Measurements from ENCODE around the gene MAP4K3.

- PRO-cap, result no peak
These were observed 5.5 kb downstream of the CYP1B1 start for GRCh38 chr2:38070300-38071034.

- PRO-cap, result no peak
These were observed 8.2 kb upstream of the CYP1B1 start for GRCh38 chr2:38083722-38085017.

GRCh38 chr2:38376008-38376534 lies 1.0 kb downstream of the ATL2 start:
- PRO-cap, result no peak

GRCh38 chr2:38453420-38453805 lies 76.3 kb upstream of the ATL2 start:
- PRO-cap, result no peak

DNA sequence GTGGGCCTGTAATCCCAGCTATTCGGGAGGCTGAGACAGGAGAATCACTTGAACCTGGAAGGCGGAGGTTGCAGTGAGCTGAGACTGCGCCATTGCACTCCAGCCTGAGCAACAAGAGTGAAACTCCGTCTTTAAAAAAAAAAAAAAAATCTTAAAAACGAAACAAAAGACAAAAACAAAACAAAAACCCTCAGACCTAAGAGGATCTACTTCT lies 16.8 kb downstream of the GALM start:
- PRO-cap, result no peak

DNA sequence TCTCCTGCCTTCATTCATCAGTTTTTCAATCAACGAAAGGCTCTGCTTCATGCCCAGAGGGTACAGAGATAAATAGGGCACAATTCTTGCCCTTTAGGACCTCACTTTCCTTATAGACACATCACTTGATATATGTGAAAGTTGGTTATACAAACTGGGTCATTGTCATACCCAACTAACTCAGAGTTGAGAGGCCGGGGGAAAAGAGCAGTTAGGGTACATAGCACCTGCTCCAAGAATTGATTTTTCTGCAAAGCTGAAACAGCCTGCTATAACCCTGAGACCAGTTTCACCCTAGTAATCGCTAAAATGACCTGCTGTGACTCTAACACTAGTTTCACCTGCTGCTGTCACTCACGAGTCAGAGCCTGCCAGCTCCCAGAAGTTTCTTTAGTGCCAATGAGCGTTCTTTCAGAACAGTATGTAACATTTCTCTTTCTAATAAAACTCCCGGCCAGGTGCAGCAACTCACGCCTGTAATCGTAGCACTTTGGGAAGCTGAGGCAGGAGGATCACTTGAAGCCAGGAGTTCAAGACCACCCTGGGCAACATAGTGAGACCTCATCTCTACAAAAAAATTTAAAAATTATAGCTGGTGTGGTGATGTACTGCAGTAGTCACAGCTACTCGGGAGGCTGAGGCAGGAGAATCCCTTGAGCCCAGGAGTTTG lies 28.0 kb downstream of the SRSF7 start:
- PRO-cap, result no peak

GRCh38 chr2:38960279-38960720 lies 70.6 kb downstream of the ARHGEF33 start:
- PRO-cap, result no peak

- PRO-cap, result no peak
These were observed 12.6 kb downstream of the SOS1 start for GRCh38 chr2:39108245-39108667.

- PRO-cap, result no peak
These were observed 684 bp upstream of the SOS1 start for GRCh38 chr2:39121558-39121911.

- PRO-cap, result no peak
These were observed 101.5 kb downstream of the MAP4K3 start for GRCh38 chr2:39335472-39336024.

- PRO-cap, result no peak
These were observed 28.1 kb downstream of the MAP4K3 start for GRCh38 chr2:39408835-39409487.

DNA sequence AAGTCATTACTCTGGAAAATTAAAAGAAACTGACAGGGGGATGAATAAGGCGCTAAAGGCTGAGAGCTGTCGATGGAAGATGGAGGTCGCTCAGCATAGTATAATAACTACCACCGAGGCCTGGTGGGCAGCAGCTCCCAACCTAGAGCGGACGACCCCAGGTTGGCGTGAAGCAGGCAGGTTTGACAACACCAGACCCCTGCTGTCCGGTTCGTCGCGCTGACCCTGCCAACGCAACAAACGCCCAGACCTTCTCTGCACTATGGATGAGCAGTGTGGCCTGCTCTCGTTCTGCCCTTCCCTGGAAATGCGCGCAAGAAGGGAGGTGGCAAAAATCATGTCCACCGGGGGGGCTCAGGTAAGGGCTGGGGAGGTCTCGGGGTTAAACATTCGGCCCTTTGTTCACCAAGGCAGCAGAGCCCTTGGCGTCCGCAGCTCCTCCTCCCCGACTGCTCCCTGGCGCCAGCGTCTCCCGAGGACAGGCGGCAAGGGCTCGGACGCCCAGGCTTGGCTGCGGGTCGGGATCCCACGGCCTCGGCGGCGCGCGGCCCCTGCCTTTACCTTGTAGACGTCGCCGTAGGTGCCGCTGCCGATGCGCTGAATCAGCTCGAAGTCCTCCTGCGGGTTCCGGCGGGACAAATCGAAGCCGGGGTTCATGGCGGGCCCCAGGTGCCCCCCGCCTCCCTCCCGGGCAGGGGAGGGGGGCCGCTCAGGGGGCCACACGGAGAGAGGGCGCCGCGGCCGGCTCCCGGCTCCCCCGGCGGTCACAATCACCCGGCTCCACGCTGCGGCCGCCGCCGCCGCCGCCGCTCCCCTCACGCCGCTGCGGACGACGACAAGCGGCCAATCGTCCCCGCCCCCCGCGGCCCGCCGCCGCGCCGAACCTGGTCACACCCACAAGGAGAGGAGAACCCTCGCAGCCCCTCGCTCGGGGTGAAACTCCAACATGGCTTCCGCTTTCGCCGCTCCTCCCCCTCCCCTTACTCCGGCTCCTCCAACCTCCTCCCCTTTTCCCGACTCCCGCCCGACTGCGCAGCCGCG lies at the start of gene MAP4K3:
Gene MAP4K3 (minus strand): TSS at position 955 of the 1,041 bp plus-strand sequence.
- PRO-cap, result bidirectional peak, plus-strand start at position 496 of the sequence, minus-strand start at position 451 of the sequence; bidirectional peak, plus-strand start outside the sequence, minus-strand start at position 982 of the sequence

DNA sequence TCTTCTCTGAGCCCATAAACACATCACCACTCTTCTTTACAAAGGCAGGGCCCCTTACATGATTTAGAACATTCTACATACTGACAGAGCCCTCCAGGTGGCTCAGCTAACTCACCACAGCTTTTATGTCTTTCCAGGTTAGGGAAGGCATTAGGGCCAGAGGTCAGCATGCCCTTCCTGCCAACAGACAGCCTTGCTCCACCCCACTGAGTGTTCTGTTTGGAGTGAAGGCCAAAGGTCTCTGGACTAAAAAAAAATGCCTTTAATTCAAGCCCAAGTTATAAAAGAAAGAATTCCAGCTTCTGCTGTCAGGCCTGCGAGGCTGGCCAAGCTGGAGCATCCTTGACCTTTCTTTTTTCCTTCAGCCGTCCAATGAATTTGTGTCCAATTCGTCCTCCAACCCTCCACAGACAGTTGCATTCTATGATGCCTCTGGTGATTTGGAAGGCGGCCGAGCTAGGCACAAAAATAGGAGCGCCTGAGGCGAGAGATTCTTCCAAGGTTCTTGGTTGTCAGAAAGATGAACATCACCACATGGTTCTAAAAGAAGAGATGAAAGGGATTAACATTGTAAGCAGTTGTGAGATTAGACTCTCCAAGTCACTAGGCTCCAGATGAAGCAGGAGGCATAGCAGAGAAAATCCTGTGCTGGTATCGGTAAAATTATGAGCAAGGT lies 75.2 kb upstream of the MAP4K3 start:
- PRO-cap, result no peak

GRCh38 chr2:39737600-39738208 lies 41.4 kb downstream of the THUMPD2 start:
- PRO-cap, result no peak

DNA sequence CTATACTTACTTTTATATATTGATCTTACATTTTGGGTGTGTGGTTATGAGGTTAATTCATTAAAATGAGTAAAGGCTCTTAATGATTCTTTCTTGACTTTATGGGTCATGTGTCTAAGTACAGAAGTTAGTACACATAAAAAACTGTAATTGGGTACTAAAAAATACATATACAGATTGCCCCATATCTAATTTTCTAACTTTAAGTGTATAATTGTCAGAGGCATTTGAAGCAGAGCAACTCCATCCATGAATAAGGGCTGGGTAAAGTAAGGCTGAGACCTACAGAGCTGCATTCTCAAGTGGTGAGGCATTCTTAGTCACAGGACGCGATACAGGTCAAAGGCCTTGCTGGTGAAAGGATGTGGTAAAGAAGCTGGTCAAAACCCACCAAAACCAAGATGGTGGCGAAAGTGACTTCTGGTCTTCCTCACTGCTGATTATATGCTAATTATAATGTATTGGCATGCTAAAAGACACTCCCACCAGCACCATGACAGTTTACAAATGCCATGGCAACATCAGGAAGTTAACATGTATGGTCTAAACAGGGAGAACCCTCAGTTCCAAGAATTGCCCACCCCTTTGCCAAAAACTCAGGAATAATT lies 50.0 kb downstream of the SLC8A1 start:
- PRO-cap, result no peak

- PRO-cap, result no peak
These were observed 49.3 kb downstream of the SLC8A1 start for GRCh38 chr2:40402363-40403202.

DNA sequence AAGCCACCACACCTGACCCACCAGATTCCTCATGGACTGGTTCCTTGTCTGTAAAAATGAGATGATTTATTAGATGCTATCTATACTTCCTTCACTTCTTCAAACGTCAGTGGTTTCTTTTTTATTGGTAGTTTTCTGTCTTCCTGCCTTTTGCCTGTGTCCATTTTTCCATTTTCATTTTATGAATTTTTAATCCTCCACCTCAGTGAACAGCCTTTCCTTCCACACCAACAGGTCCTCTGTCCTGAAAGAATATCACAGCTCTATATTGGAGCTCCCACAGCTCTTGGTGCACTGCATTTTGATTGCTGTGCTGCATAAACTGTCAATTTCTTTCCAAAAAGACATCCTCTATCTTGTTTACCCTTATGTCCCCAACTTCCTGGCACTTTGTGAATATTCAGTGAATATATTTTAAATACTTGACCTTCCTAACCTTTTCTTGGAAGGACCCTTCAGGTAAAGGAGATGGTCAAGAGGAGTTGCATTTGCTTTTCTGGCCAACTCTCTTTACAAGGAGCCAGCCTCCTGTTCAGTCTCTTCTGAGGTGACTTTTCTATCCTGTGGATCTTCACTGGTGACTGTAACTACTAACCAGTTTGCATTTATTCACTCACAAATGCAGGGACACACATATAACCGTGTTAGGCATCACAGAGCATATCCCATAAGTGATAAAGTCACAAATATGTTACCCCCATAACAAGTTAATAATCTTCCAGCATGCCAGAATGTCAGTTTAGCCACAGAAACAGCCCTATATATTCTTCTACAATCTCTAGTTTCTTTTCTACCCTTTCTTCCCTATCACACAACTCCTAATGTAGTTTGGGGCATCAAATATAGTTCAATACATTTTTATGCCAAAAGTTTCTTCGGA lies 44.3 kb downstream of the SLC8A1 start:
- PRO-cap, result no peak

- PRO-cap, result no peak
These were observed 753.6 kb upstream of the PKDCC start for GRCh38 chr2:41294269-41294662.

DNA sequence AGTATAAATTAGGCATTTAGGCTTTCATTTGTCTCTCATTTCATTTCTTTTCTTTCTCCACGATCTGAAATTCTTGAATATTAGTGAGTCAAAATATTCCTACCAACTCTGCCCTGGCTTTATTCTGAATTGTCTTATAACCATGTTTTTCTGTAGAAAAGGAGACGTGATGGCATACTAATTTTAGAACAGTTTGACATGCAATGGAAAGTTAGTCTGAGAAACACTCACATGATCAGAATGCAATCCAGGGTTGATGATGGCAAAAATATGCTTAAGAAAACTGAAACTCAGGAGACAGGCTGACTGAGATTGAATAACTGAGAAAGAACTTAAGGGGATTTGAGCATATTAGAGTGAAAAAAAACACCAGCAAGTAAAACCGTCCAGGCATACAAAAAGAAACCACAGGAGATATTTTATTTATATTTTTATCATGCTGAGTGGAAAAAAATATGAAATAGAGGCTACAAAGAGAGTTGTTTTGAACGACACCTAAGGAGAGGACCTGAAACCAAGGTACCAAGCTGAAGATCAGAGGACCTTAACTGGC lies 437.3 kb upstream of the PKDCC start:
- PRO-cap, result no peak

- PRO-cap, result no peak
These were observed 170.5 kb upstream of the PKDCC start for GRCh38 chr2:41877076-41877999.

All from cardiac septum (tissue), 1 donor.